SK-N-DZ (cell line): ENCODE data around the genes MYMX and ADGRF5.

RAMPAGE:
- cytosol, long total RNA, result no peak
- nucleus, long total RNA, result no peak
These were observed 11.0 kb downstream of the TMEM63B start for GRCh38 chr6:44137990-44139123.

GRCh38 chr6:44146645-44147246, 11.9 kb upstream of the CAPN11 start:
RAMPAGE:
- cytosol, long total RNA, result no peak
- nucleus, long total RNA, result no peak

GRCh38 chr6:44172534-44173305, 14.1 kb downstream of the CAPN11 start:
RAMPAGE:
- cytosol, long total RNA, result no peak
- nucleus, long total RNA, result no peak

DNA sequence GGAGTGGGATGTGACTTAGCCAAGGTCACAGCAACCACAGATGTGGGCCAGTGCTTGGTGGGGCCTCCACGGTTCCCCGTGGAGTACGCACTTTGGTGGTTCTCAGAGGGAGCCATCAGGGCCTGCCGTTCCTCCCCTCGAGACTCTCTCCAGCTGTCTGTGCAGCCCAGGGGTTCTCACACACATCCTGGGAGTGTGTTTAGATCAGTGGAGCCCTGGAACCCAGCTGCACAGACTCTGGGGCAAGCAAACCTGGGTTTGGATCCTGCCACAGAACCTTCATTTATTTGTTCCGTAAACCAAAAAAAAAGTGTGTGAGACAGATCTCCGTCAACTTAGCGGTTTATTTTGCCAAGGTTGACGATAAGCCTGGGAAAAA, 13.7 kb upstream of the MYMX start:
RAMPAGE:
- cytosol, long total RNA, result no peak
- nucleus, long total RNA, result no peak

DNA sequence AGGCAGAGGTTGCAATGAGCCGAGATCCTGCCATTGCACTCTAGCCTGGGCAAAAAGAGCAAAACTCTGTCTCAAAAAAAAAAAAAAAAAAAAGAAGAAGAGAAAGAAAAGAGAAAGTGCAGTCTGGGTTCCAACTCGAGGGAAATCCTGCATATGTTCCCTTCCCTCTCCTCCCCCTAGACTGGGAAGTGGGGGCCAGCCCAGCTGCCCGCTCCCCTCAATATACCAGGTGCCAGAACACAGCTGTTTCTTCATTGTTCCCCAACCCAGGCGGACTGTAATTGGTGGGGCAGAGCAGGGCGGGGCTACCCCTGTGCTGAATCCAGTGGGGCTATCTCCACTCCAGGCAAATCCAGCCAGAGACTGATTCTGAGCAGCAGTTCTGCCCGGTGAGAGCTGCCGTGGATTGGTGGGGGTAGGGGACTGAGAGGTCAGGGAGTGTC, at the start of gene MYMX:
MYMX (plus strand) TSS at position 347 of the 443 bp plus-strand sequence.
RAMPAGE:
- cytosol, long total RNA, result no peak
- nucleus, long total RNA, result no peak

GRCh38 chr6:44251286-44251630, 4.4 kb downstream of the HSP90AB1 start:
RAMPAGE:
- cytosol, long total RNA, result no peak
- nucleus, long total RNA, result no peak

GRCh38 chr6:44261460-44261888, 3.9 kb downstream of the NFKBIE start:
RAMPAGE:
- cytosol, long total RNA, result no peak
- nucleus, long total RNA, result no peak

RAMPAGE:
- cytosol, long total RNA, result no peak
- nucleus, long total RNA, result no peak
These were observed 14.2 kb upstream of the SPATS1 start for GRCh38 chr6:44328205-44328705.

RAMPAGE:
- cytosol, long total RNA, result no peak
- nucleus, long total RNA, result no peak
These were observed 5.7 kb upstream of the CDC5L start for GRCh38 chr6:44381730-44382296.

RAMPAGE:
- cytosol, long total RNA, result no peak
- nucleus, long total RNA, result no peak
These were observed 155.1 kb downstream of the CDC5L start for GRCh38 chr6:44542313-44543264.

GRCh38 chr6:45423977-45424928, 46.5 kb upstream of the SUPT3H start:
RAMPAGE:
- cytosol, long total RNA, result no peak
- nucleus, long total RNA, result no peak

RAMPAGE:
- cytosol, long total RNA, result no peak
- nucleus, long total RNA, result no peak
These were observed 230.8 kb upstream of the SUPT3H start for GRCh38 chr6:45608488-45609037.

GRCh38 chr6:45959365-45960056, 56.1 kb downstream of the CLIC5 start:
RAMPAGE:
- cytosol, long total RNA, result no peak
- nucleus, long total RNA, result no peak

DNA sequence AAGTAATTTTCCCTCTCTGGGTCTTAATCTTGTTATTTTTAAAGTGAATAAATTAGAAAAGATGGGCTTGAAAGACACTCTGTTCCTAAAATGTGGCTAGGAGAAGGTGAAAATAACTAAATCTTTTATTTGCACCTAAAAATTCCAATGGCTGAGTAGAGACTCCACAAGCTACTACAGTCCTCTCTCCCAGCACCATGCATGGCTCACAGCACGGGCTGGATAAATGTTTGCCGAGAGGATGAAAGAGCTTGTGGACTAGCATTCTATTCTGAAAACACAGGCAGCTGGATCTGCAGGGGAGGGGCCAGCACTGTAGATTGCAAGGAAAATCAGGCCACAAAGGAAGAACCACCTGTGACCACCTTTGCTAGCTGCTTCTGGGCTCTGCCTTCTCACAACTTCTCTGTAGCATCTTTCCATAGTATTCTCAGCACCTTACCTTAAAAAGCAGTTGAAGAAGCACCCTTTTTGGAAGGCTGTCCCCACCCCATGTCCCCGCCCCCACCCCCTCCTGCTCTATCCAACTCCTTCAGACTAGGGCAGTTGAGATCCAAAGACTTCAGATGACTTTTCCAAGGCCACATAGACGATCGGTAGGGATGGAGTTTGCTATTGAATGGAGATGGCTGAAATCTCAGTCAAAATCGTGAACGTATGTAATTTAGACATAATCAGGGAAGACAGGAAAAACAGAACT, 46.6 kb downstream of the CLIC5 start:
RAMPAGE:
- cytosol, long total RNA, result no peak
- nucleus, long total RNA, result no peak

DNA sequence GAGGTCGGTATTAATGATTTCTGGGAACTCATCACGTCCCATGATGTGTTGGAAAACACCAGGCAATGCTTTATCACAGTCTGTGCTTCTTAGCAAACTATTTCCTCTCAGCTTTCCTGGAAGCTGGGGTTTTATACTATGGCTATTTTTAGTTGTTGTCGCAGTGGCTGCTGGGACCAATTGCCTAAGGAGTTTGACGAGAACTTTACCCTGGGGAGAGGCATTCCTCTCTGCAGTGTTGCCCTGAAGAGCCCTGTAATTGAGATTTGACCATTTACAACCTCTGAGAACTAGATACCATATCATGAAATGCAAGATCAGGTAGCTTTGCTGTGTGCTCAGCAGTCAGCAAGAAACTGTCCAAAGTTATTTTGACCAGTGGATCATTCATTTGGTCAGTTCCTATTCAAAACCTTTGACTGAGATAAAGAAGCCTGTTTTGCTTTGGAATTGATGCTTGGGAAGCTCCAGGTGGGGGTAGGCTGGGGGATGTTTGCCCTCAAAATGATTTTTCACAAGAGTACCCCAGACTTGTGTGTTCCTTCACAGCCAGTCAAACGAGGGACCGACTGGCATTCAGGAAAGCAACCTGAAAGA, 38.0 kb upstream of the CLIC5 start:
RAMPAGE:
- cytosol, long total RNA, result no peak
- nucleus, long total RNA, result no peak

GRCh38 chr6:46161018-46161760, 9.6 kb downstream of the ENPP5 start:
RAMPAGE:
- cytosol, long total RNA, result no peak
- nucleus, long total RNA, result no peak

RAMPAGE:
- cytosol, long total RNA, result no peak
- nucleus, long total RNA, result no peak
These were observed 79.6 kb downstream of the RCAN2 start for GRCh38 chr6:46411584-46412099.

DNA sequence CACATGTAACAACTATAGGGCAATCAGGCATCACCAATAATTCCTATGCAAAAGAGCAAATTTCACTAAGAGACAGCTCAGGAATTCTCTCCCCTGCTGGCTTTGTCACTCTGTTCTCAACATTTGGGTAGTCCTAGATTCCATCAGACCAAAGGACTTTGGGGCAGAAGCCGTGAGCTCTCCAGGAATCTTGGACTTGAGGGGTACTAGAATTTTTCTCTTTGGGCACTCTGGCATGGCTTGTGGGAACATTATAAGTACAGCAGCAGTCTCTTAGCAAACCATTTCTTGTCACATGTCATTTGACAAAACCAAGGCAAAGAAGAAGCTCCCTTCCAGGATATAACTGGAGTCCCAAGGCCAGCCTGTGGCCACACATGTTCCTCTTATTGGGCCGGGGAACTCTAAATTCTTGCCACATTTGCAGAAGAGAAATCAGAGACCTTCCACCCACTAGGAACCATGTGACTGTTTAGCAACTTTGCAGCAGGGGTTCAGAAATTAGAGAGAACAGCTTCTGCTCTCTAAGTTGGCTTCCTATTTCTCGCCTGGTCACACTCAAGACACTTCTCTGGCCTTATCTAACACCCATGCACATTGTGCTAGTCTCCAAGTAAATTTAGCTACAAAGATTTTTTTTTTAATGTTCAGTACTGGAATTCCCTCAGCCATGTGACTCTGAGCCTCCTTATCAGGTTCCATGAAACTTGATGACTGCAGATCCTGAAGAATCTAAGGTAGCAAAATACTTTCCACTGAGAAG, 20.5 kb upstream of the MEP1A start:
RAMPAGE:
- cytosol, long total RNA, result no peak
- nucleus, long total RNA, result no peak

DNA sequence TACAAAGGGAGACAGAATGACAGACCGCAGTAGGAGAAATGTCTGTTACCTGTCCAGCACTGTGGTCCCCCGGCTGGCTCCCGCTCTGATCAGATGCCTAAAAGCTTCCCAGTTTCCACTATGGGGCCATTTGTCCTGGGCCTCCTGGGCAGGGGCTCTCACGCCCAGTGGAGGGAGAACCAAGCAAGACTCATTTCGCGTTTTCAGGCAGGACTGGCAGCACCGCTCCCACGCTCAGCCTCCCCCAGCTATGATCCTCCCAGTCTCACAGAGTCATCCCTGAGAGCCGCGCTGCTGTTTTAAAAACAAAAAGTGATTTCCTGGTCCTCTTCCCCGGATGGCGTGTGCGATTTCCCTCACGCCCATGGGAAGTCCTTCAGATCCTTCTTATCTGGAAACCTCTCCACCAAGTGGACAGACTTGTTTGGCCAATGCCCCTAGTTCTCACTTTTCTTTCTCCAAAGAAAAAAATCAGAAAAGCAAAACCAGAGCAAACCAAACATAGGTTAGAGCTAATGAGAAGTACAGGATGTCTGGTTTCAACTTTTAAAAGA, at the start of gene ADGRF5:
ADGRF5 (minus strand) TSS at position 275 of the 554 bp plus-strand sequence.
RAMPAGE:
- cytosol, long total RNA, result no peak
- nucleus, long total RNA, result no peak

DNA sequence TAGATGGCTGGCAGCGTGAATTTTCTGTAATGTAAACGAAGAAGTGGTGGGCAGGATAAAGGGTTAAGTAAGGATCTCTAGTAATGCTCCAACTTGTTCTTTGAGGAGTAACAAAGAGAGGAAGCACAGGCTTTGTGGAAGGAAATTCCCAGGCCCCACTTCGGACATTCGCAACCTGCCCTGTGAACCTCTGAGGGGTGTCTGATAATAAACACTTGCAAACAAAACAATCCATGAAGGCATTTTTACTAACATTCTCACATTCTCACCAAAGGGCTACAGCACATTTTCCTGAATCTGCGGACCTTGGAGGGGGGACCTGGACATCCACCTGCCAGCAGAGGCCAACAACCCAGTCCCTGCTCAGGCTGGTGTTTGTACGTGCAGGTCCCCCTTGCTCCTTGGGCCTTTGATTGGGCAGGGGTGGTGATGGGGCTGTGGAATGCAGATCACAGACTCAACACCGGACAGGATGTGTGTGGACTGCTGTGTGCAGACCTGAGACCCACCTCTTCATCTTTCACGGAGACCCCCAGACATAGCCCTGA, 25.9 kb upstream of the ADGRF5 start:
RAMPAGE:
- cytosol, long total RNA, result no peak
- nucleus, long total RNA, result no peak